ENCODE measurements around a stretch of chr3.

GRCh38 chr3:66453216-66453966 is 47.4 kb downstream of the LRIG1 start:
- PRO-cap, 2 experiments: no peak in any of the 2 experiments

DNA sequence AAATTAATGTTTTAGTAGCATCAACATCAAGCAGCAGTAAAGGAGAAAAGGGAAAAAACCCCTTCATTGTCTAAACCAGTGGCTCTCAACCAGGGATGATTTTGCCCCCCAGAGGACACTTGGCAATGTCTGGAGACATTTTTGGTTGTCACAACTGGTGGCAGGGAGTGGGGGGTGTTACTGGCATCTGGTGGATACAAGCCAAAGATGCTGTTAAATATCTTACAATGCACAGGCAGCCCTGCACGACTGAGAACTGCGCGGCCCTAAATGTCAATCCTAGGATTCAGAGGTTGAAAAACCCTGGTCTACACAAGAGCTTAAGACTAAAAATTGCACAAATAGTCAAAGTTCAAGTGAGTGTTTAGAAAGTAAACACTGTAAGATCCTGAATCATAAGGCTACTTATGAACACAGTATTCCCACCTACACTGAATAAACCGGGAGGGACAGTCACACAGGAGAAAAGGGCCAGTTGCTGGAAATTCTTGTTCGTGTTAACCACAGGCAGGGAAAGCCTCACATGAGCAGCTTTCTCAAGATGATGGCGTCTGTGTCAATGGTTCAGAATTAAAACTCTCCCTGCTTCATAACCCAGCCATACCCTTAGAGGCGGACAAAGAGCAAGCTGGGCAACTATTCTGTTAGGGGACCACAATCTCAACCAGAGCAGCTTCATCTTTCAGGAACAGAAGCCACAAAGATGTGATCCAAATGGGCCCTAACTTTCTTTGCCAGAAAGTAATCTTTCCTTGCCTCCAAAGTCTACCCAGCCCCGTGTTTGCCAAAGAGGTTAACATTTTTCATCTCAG is 37.7 kb downstream of the LRIG1 start:
- PRO-cap, 2 experiments: no peak in any of the 2 experiments

- PRO-cap, 2 experiments: no peak in any of the 2 experiments
Observed at GRCh38 chr3:66495100-66496221, 5.4 kb downstream of the LRIG1 start.

- PRO-cap, 2 experiments: no peak in any of the 2 experiments
Observed at GRCh38 chr3:66496279-66496747, 4.5 kb downstream of the LRIG1 start.

DNA sequence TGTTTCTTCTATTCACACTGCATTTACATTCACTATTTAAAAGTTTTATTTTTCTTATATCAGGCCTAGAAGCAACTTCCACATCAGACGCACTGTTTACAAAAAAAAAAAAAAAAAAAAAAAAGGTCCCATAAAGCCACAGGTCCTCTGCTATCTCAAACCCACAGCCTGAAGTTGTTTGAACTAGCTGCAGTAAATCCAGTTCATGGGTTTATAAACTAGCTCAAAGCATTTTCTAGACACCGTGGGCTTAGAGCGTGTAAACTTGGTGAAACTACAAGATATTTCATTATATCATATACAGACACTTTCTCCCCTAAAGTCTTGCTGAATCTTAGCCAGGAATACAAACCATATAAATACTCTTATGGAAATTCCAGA is 3.2 kb downstream of the LRIG1 start:
- PRO-cap, 2 experiments: no peak in any of the 2 experiments

- PRO-cap, 2 experiments: no peak in any of the 2 experiments
Observed at GRCh38 chr3:66819789-66820193, 178.3 kb upstream of the KBTBD8 start.

DNA sequence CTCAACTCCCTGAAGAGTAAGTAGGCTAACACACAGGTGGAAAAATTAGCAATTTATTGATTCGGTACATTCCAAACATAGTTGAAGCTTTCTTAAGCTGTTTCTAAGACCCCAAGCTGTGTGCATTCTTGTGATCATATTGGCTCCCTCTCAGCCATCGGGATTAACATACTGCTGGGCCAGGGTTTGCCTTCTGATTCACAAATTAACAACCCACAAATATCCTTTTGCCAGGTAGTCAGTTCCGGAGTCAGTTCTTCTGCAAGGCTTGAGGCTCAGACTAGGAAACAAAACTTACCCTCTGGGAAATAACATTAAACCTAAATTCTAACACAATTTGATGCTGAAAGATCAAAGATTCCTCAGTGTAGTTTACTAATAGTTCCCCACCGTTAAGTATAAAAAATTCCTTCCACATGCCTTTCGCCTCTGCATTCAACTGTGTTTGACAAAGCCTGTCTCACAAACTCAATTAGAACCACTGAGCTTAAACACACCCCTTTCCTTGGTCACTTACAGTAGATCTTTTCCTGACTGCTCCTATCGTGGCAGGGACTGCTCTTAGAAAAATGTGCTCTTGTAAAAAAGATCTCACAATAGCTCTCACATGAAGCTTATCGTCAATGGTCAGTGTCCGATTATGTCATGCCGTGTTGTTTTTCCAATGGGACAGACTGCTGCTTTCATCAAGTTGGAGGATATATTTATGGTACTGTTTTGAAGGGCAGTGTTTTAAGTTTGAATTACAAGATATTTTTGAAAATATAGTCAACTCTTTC is 9.0 kb upstream of the KBTBD8 start:
- PRO-cap, 2 experiments: no peak in any of the 2 experiments

DNA sequence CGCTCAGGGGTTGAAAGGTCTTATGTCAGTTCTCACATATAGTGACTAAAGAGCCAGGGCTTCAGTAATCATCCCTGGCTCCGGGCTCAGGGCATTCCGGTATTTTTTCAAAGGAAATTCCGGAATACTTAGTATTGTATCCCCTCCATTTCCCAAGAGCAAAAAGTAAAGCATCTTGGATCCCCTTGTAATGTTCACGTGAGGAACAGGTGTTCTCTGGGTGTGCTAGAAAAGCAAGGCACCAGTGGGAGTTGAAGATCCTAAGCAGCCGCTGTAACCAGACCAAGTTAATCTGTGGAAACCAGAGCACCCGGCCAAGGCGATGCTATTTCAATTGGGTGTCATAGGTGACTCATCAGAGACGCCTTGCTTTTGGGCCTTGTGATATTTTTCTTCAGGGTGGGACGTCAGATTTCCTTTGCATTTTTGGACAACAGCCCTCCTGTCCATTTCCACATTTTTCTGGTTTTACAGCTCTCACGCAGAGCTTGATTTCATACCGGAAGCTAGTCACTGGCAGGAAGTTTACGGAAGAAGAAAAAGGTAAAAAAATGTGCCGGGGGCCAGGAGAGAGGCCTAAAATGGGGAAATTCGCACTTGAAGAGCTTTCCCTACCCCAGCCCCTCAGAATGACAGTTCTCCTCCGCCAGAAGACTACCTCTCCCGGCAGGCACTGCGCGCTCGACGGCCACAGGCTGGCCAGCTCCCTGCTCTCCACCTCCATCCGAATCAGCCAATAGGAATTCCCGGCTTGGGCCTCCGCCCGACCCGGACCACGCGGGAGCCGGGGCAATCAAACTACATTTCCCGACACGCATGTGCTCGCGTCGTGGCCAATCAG is 519 bp upstream of the KBTBD8 start:
- PRO-cap, 2 experiments: peak in 2 of 2 experiments; most common minus-strand start position 631 of the sequence (in 2)

- PRO-cap, 2 experiments: no peak in any of the 2 experiments
Observed at GRCh38 chr3:66999948-67000590, 2.0 kb downstream of the KBTBD8 start.

DNA sequence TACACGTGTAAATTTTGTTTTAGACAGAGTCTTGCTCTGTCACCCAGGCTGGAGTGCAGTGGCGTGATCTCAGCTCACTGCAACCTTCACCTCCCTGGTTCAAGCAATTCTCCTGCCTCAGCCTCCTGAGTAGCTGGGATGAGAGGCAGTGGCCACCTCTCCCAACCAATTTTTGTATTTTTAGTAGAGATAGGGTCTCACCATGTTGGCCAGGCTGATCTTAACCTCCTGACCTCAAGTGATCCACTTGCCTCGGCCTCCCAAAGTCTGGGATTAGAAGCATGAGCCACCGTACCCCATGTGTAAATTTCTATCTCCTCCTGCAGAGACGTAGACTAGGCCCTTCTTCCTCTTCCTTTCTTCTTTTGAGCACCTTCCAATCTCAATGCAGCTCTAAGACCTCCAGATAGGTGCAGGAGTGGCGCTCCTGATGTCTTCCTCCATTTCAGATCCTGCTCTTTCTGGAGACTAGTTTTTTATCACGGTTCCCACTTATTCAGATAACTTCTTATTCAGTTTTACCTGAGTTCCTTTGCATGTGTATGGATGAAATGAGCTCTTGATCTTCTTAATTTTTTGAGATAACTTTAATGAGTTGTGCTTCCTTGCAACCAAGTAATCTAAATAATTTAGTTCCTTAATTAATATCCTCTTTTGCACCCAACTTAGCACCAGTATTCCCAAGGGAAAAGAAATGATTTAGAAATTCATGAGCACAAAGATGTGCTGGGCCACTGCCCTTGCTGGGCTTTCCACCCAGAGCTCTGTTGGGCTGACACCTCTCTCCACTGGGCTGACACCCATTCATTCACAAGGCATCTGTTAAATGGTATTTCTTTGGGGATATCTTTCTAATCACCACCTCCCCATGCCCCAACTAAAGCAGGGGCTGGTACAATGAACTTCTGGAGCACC is 275.2 kb downstream of the SUCLG2 start:
- PRO-cap, 2 experiments: no peak in any of the 2 experiments

- PRO-cap, 2 experiments: no peak in any of the 2 experiments
Observed at GRCh38 chr3:67489897-67490176, 164.6 kb downstream of the SUCLG2 start.

DNA sequence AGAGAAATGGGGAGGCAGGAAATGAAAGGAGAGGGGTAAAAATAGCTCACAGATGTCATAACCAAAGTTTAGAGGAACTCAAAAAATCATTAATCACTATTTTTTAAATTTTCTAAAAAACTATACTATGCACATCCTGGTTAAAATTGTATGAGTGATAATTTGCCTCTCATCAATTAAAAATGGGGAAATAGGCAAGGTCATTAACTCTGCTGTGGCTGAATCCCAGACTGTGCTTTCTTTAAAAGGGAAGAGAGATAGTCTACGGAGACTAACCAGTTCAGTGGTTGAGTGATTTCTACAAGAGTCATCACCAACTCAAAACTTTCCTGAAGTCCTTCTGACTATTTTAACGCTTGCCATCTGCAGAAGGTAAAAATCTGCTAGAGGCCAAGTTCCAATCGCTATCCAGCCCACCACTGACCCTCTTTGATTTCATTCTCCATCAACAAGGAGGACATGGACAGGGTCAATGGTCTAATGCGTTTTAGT is 948 bp downstream of the SUCLG2 start:
- PRO-cap, 2 experiments: no peak in any of the 2 experiments

GRCh38 chr3:67947975-67948566 is 56.0 kb upstream of the TAFA1 start:
- PRO-cap, 2 experiments: no peak in any of the 2 experiments

DNA sequence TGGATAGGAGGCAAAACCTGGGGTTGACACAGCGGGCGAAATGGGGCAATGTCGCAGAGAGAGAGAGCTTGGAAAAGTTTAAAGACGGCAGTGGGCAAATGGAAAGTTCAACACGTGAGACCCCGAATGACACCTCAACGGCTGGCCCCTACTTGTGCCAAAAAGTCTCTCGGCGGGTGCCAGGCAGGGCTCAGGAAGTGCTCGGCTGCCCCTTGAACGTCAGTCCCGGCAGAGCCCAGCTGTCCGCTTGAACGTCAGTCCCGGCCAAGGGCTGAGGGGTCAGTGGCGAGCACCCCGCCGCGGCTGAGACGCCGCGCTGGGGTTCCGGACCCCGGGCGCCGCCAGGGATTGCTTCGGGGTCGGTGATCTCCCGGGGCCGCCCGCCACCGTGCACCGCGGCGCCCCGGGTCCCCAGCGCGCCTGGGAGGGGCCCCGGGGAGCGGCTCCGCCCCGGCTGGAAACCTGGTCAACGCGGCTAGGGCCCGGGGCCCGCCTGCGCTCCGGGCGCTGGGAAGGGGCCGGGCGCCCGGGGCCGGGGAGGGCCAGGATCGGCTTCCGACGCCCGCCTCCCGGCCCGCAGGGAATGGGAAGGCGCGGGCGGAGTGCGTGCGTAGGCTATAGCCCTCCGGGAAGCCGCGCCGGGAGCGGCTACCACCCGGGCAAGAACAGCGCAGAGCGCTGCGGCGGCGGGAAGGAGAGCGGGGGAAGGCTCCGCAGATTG is 485 bp downstream of the EOGT start:
- PRO-cap, 2 experiments: peak in 2 of 2 experiments; most common plus-strand start position 257 of the sequence (in 2); most common minus-strand start position 221 of the sequence (in 1)

DNA sequence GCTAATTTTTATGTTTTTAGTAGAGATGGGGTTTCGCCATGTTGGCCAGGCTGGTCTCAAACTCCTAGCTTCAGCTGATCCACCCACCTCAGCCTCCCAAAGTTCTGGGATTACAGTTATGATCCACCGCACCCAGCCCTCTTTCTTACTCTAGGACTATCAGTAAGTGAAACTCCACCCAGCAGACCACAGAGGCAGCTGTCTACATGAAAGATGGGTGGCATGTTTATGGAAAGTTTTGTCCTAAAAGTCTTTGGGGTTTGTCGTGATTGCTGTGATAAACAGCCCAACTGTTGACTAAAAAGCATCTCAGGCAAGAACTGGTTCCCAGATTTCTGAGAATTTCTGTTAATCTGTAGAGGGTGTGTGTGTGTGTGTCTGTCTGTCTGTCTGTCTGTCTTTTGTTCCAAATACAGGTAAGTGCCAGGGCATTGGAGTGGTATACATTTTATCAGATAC is 10.9 kb downstream of the ARL6IP5 start:
- PRO-cap, 2 experiments: no peak in any of the 2 experiments

DNA sequence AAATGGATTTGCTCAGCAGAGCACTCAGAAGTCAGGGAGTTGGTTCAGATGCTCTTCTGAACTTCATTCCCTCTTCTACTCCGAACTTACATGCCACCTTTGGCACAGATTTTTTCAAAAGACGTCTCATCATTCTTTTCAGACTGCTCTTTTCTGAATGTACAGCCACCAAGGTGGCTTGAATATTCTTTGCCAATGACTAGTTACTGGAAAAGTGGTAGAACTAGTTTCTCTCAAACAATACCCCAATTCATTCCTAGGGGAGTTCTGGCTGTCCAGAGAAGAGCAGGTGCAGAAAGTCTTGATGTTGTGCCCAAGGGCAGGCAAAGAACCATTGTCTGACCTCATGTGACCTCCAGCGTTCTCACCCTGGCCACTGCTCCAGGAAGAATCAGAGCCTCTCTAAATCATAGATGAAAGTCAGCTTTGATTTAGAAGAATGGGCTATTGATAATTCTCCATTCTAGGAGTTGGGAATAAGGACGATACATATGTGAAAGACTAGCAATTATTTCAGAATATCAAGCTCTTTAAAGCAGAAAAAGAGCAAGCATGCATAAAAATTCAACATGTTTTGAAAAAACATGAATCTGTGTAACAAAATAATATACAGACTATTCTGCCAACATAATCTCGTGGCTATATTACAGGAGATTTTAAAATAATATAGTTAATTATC is 5.4 kb downstream of the LMOD3 start:
- PRO-cap, 2 experiments: no peak in any of the 2 experiments

DNA sequence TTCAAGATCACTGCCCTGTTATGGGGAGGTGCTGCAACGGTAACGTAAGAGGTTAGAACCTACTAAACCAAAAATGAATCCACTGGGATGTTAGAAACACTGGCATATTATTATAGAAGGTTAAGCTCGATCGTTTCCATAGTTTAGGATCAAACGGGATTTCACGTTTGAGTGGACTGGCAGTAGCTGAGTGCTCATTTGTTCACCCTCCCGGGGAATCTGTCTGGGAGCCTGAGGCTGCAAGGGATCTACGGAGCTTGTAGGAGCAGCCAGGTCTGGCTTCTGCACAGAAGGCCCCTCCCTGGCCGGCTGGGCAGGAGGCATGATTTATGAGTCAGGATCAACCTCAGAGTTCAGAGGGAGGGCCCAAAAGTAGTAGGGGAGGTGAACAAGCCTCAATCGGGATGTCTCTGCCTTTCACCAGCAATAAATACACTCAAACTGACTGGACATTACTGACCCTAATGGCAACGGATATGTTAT is 109.4 kb upstream of the LMOD3 start:
- PRO-cap, 2 experiments: no peak in any of the 2 experiments

DNA sequence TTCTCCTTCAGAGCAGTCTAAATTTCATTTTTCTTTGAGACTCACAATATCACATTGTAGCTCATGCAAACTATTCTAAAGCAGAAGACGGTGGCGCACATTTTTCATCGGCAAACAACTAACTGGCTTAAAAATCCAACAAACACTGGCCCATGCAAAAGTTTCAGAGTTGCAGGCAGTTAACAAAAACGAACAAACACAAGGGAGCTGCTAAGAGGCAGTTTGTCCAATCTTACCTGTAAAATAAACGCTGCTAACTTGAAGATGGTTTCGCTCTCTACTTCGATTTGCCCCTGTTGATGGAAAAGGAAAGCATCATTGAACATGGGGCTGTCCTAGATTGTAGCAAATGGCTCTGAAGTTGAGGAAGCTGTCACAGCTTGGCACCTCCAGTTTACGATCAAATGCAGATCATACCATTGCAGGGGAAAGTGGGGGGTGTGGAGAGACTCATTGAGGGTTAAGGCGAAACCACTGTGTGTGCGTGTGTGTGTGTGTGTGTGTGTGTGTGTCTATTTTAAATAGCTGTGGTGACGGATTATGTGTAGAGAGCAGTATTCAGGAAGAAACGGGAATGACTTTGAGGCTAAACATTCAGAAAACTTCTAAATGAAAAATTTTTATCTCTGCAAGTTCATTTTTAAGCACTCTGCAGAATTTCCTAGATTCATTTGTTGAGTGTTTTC is 127.6 kb upstream of the LMOD3 start:
- PRO-cap, 2 experiments: peak in 1 of 2 experiments; most common minus-strand start position 357 of the sequence (in 1)

DNA sequence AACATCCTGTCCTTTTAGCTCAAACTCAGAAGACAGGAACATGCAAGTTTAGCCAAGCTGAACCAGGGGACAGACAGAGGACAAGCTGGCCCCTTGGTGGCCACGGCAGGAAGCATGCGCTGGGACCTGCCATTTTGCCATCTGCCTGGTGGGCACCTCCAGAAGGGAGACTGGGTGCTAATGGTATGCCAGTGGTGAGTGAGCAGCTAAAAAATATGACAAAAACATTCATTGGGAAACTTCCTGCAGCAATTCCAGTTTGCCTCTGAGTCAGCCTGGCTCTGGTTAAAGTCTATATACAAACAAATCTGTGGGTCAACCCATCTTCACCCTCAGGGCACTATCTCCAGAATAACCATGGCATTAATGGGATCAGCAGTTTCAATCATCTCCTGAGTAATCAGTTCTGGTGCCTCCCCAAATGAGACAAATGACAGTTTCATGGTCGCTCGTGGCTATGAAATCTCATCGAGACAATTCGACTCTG is 21.6 kb downstream of the FRMD4B start:
- PRO-cap, 2 experiments: no peak in any of the 2 experiments

DNA sequence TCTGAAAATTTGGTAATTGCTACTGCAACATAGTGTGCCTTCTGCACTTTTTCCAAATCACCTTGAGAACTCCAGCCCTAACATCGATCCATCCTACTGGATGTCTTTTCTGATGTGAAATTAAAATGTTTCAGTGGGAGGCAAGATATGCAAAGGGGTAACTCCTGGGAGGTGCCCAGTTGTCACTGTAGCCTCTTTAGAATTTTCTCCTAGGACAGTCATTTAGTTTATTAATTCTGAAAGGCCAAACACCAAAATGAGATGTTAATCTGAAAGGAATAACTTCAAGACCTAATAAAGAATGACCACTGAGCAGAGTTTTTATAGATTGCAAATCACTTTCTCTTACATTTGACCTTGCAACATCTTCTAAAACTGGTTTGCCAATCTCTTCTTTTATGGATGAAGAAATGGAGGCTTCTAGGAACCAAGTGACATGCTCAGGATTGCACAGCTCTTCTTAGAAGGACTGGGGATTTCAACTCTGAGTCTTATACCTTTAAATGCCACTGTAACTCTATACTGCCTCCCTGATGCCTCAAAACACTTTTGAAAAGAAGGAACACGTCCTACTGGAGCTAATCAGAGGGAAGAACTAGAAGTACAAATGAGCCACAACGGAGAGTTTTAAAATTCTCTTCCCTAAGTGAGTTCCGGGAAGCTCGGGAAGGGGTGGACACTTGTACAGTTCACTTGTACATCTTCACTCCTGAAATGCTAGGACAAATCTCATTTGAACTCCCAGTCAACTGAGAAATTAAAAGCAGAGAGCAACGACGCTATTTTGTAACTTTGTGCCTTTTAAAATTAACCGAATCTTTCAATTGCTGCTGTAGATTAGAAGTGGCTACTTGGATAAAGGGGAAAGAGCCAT is 1.1 kb upstream of the MITF start:
- PRO-cap, 2 experiments: peak in 2 of 2 experiments; most common plus-strand start position 595 of the sequence (in 2)

All from right ventricle myocardium (tissue), 1 donor.